SUDHL5 (cell line): ENCODE results near the genes PSMD9, MLXIP, HCAR2 and DENR.

GRCh38 chr12:121809336-121810131, 5.7 kb downstream of the SETD1B start:
- PRO-cap, result no peak

DNA sequence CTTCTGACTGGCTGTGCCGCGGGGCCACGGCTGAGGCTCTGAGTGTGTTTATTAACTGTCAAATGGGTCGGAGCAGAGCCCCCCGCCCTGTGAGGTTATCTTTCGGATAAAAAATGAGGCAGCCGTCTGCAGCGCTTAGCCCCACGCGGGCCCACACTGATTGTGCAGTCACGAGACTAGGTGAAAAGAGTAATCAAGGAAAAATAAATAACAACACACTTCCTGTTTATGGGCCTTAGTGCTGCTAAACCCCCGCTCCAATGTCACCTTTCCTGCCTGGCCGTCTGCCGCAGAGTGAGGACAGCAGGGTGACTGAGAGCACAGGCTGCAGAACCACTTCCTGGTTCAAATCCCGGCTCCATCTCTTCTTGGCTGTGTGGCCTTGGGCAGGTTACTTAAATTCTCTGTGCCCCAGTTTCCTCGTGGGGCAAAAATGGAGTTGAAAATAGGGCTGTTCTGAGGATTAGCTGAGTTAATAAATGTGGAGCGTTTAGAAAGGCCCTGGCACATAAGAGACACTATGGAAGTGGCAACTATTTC, 9.4 kb downstream of the SETD1B start:
- PRO-cap, result no peak

- PRO-cap, result bidirectional peak, plus-strand start at chr12:121888856, minus-strand start at chr12:121888640
These were observed at the start of gene PSMD9 for GRCh38 chr12:121888360-121889520. Gene PSMD9, plus strand, starts transcription at chr12:121888790.

DNA sequence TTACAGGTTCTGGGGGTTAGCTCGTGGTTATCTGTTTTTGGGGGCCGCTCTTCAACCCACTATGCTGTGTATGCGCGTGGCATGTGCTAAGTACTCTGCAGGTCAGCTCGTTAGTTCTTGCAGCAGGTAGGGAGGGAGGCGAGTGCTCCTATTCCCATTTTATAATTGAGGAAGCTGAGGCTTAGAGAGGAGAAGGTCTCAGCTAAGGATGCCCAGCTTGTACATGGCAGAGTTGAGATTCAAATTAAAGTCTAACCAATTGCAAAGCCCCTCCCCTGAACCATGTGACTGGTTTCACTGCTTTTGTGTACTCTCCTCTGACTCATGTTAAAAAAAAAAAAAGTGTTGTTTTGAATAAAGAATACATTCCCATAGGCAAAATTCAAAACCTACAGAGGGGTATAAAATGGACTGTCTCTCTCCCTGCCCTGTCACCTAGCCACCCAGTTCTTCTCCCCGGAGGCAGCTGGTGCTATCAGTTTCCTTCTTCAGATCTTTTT, 5.3 kb downstream of the PSMD9 start:
- PRO-cap, result no peak

DNA sequence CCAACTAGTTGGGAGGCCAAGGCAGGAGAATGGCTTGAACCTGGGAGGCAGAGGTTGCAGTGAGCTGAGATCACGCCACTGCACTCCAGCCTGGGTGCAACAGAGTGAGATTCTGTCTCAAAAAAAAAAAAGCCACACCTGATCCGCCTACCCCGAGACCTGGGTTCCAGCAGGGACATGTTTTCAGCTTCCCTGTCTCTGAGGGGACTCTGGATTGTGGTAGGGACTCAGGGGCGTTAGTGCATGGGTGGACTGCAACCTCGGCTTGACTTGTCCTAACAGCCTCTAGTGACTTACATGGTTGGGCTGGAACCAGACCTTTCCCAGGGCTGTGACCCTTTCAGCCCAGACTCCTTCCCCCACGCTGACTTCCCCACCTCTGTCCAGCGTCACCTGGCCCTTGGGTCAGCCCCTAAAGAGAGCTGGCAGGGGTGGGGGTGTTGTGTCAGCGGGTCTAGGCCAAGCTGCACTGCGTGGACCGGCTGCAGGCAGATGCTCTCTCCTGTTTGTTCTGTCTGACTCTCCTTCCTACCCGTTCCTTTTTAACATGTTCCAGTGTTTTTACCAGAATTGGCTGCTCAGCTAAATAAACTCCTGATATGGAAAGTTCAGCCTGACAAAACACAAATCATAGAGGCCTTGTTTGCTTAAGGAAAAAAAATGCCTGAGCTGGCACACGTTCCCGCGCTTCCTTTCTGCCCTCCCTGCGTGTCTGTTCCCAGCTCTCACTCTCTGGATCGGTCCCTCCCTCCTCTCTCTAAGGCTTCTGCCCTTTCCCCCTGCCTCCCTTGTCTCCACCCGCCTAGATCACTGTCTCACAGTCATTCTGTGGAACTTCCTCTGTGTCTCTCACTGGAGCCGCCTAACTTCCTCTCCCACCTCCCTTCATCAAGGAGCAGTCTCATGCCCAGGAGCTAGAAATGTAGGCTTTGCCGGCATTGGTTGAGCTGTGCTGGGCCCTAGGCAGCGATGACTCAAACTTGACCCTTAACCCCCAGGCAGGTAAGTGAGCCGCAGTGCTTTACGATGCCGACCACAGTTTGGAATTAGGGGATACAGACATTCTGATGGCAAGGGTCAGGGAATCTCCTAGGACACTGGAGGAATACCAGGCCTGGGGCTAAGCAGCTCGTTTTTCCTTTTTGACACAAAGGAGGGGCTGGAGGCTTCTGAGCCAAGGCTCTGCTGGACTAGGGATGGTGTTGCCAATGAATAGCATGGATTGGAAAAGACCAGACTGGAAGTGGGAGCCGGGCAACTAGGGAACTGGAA, 15.6 kb upstream of the MLXIP start:
- PRO-cap, result no peak

GRCh38 chr12:122077899-122078648, 482 bp upstream of the MLXIP start:
- PRO-cap, result bidirectional peak, plus-strand start at chr12:122078469, minus-strand start at chr12:122078360; bidirectional peak, plus-strand start at chr12:122078756, minus-strand start at chr12:122078527

DNA sequence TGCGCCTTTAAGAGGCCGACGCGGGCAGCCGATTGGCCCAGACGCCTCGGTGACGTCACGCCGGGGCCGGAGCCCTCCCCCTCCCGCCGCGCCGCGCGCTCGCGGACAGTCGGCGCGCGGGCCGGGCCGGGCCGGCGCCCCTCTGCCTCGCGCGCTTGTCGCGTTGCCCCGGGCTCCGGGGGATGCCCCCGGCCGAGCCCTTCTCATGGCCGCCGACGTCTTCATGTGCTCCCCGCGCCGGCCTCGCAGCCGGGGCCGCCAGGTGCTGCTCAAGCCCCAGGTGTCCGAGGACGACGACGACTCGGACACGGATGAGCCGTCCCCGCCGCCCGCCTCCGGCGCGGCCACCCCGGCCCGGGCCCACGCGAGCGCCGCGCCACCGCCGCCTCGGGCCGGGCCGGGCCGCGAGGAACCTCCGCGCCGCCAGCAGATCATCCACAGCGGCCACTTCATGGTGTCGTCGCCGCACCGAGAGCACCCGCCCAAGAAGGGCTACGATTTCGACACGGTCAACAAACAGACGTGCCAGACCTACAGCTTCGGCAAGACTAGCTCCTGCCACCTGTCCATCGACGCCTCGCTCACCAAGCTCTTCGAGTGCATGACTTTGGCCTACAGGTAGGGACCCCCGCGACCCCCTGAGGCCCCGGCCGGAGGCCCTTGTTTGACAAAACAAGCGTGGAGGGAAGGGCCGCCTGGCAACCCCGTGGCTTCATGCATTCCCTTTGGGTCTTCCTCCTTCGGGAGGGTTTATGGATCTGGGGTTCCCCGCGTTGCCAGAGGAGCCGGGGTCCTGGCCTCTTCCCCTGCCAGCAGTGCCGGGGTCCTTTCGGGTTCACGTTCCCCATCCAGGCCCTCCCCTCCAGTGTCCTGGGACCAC, at the start of gene MLXIP:
MLXIP (plus strand) TSS at position 108 of the 880 bp plus-strand sequence.
- PRO-cap, result bidirectional peak, plus-strand start at position 108 of the sequence, minus-strand start outside the sequence; bidirectional peak, plus-strand start at position 515 of the sequence, minus-strand start at position 490 of the sequence

DNA sequence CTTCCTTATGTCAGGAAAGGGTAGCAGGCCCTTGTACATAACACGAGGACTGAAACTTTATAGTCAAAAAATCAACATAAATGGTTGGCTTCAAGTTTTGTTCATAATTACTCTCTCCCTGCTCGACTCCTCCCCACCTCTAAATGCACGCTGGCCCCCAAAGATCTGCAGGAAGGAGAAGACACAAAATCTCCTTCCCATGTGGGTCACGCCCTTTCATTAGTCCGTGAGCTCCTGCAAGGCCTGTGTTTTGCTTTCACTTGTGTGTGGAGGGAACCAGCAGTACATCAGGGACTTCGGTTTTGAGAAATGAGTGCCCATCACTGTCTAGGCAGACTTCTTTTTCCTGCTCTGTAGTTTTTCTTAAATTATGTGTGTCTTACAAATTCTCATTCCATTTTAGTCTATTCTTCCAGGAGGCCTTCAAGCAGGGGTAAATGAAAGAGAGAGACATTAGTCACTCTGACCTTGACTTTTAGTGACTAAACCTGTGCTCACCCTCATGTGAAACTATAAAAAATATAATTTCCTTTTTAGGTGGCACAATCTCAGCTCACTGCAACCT, 30.0 kb downstream of the MLXIP start:
- PRO-cap, result no peak

DNA sequence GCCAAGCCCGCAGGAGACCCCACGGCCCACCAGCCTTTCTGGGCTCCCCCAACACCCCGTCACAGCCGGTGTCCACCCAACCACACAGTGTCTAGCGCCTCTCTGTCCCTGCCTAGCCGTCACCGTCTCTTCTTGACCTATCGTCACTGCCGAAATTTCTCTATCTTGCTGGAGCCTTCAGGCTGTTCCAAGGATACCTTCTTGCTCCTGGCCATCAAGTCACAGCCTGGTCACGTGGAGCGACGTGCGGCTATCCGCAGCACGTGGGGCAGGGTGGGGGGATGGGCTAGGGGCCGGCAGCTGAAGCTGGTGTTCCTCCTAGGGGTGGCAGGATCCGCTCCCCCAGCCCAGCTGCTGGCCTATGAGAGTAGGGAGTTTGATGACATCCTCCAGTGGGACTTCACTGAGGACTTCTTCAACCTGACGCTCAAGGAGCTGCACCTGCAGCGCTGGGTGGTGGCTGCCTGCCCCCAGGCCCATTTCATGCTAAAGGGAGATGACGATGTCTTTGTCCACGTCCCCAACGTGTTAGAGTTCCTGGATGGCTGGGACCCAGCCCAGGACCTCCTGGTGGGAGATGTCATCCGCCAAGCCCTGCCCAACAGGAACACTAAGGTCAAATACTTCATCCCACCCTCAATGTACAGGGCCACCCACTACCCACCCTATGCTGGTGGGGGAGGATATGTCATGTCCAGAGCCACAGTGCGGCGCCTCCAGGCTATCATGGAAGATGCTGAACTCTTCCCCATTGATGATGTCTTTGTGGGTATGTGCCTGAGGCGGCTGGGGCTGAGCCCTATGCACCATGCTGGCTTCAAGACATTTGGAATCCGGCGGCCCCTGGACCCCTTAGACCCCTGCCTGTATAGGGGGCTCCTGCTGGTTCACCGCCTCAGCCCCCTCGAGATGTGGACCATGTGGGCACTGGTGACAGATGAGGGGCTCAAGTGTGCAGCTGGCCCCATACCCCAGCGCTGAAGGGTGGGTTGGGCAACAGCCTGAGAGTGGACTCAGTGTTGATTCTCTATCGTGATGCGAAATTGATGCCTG, 3.2 kb downstream of the B3GNT4 start:
- PRO-cap, result no peak

DNA sequence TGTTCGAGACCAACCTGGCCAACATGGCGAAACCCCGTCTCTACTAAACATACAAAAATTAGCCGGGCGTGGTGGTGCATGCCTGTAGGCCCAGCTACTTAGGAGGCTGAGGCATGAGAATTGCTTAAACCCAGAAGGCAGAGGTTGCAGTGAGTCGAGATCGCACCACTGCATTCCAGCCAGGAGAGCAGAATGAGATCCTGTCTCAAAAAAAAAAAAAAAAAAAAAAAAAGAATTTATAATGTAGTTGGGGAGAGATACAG, 33.0 kb downstream of the CLIP1 start:
- PRO-cap, result no peak

DNA sequence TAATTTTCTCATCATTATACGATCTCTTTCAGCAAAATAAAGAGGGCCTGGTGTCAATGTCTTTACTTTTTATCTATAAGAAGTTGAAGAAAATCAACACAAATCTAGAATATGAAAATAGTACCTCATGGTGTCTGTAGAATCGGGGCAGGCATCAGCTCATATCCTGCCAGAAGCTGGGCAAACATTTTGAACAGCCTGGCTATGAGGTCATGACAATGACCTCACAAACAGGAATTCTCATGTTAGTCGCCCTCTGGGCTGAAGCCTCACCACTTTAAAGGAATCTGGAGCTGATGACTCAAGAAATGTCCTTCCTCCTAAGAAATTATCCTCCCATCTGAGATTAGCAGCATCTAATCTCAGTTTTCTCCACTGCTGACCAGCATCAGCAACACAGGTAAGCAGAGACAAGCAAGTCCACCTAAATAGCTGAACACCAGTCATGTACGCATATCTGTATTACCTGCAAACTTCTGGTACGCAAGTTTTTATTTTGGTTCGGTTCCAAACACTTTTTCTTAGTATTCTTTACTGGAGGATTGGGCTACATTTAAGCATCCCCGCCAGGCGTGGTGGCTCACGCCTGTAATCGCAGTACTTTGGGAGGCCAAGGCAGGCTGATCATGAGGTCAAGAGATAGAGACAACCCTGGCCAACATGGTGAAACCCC, 27.1 kb downstream of the CLIP1 start:
- PRO-cap, result no peak

DNA sequence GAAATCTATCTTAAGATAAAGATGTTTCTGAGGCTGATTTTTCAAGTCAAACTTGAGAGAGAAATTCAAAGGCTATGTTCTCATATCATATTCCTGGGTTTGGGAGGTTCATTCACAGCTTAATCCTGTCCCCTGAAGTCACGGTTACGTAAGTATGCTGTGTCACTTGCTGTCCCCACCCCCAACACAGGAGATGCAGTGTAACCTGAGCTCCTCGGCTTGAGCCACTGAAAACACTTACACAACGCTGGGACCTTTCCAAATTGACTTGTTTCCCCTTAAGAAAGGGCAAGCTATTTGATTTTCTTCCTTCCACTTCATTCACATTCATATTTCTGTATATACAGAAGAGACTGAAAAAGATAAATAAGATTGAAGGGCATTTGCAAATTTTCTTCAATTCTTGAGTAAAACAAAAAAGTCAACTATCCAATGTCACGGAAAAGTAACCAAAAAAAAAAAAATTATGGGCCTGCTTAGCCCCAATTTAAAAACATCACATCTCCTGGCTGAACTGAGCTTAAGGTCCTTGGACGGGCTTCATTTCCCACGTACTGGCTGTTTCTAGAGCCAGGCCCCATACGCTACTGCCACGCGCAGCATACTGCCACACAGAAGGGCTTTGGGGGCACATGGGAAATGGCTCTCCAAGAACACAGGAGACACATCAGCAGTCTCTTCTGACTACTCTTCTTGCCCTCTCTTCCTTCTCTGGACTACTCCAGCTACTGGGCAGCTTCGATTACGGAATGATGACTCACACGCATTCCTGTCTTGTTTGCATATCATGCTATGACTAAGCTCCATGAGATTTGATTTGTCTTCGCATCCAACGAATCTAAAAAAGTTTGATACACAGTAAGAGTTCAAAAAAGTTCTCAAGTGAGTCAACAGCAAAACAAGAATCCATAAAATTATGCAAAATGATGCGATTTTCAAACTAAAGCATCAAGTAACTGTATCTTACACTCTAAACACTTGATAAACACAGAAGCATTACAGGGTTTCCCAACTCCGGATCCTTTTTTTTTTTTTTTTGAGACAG, 22.3 kb downstream of the CLIP1 start:
- PRO-cap, result no peak

- PRO-cap, result no peak
These were observed 11.5 kb downstream of the ZCCHC8 start for GRCh38 chr12:122489120-122489783.

- PRO-cap, result no peak
These were observed at the start of gene HCAR2 for GRCh38 chr12:122702761-122703750. Gene HCAR2, minus strand, starts transcription at chr12:122703357.

- PRO-cap, result no peak
These were observed 2.6 kb upstream of the DENR start for GRCh38 chr12:122749923-122750425.

GRCh38 chr12:122752335-122753234, at the start of gene DENR:
Gene DENR, plus strand, starts transcription at chr12:122752824.
- PRO-cap, result unidirectional peak, minus-strand start at chr12:122752490; bidirectional peak, plus-strand start at chr12:122752875, minus-strand start at chr12:122752571; bidirectional peak, plus-strand start at chr12:122753142, minus-strand start at chr12:122753146

DNA sequence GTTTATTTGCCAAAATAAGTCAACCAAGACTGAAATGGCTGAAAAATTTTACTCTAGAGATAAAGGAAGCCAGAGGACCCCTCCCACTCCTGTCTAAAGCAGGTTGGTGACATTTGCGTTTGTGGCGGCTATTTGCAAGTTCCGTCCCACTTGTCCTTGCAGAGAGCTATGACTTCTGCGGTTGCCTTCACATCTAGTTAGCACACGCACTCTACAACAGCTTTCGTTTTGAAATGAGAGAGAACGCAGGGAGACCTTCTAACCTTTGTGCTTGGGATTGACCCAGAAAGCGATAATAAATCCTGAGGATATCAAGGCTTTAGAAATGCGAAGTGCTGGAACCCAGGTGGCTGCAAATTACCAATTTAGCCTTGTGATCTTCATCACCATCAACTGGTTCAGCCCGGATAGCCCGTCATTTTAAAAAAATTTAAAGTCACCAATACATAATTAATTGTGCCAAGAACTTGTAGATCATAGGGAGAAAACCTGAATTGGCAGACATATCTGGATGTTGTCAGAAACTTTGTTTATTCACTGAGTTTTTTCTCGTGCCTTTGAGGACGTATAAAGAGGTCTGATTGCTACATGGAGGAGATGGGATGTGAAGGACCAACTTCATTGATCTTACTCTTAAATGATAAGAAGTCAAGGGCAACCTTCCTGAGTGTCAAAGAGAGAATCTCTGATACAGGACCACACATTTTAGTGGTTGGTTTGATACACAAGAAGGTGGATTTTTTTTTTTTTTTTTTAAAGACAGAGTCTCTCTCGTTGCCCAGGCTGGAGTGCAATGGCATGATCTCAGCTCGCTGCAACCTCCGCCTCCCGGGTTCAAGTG, 1.5 kb downstream of the HIP1R start:
- PRO-cap, result bidirectional peak, plus-strand start at position 131 of the sequence, minus-strand start outside the sequence

DNA sequence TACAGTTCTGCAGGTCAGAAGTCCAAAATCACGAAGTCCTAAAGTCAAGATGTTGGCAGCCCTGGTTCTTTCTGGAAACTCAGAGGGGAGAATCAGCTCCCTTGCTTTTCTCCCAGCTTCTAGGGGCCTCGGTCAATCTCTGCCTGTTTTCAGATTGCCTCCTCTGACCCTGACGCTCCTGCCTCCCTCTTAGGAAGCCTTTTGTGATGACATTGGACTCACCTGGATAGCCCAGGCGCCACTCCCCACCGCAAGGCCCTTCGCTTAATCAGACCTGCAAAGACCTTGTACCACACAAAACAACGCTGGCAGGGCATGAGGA, 7.6 kb upstream of the VPS37B start:
- PRO-cap, result no peak

GRCh38 chr12:123009591-123010062, 29.1 kb downstream of the ARL6IP4 start:
- PRO-cap, result no peak

DNA sequence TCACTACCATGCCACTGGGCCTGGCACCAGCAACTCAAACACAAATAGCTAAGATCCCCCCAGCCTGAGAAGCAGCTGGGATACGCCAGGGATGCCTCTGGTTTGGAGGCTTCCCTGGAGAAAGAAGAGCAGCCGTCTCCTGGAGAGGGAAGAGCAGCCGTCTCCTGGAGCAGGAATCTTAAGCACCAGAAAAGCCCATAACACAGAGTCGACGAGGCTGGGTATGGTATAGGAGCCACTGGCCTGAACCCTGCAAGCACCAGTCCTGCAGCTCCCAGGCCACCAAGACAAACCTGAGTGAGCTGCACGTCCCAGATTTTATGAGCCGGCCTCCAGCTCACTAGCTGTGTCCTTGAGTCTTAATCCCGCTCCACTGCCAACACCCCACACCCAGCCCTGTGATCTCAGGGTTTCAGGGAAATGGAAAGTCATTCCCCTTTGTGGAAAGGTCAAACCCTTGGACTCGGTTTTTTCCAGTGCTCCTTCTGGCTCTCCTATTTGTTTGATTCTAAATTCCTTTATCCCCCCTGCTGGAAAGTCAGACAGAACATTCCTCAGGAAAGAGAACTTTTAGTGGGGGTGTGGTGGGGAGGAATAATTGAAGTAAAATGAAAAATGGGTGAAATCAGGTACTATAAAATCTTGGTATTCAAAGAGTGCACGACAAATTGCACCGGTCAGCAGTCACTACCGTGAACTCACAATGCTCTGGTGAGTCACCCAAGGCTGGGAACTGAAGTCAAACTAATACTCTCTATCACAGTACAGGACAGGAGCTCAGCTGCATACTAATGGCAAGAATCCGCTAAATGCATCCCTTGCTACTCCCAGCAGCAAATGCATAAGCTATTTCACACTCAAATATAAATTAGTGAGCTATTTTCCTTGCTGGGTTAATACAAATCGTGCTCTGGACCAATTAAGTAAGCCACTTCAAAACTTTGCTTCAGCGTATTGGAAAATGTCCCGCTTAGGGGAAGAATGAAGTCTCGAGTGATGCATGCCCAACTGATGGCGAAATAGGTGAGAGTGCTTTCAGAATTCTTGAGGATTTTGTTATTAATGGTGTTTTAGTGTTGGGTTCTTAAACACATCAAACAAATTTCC, 9.1 kb downstream of the PITPNM2 start:
- PRO-cap, result no peak